Panc1 (cell line): ENCODE measurements around a stretch of chr20.

DNA sequence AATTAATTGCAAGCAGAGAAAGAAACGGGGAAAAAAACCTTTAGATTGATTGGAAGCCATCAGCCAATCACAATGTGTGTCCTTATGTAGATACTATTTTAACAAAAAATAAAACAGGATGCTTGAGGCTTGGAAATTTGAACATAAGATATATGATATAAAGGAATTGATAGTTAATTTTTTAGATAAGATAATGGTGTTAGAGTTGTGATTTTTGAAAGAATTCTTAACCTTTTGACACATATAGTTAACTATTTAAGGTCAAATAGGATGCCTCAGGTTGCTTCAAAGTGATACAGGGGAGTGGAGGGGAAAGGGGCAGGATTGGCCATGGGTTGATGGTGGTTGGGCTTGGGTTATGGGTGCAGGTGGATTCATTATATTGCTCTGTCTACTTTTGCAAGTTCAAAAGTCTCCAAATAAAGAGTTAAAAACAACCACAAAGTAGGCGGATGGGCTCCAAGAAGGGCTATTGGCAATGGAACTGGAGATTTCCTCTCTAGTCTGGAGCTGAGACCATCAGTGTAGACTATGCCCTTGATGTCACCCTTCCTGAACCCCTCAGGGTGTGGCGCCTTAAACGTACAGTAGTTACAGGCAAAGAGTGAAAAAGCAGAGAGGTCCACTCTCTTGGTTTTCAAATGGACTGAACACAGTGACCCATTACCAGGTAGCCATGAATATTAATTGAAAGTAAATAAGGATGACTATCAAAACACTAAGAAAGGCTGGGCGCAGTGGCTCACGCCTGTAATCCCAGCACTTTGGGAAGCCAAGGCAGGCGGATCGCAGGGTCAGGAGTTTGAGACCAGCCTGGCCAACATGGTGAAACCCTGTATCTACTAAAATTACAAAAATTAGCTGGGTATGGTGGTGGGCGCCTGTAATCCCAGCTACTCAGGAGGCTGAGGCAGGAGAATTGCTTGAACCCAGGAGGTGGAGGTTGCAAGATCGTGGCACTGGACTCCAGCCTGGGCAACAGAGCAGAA lies 81.2 kb downstream of the PTPN1 start:
- RRBS, 2 experiments: no CpG with 5 or more reads among the region's 10 CpGs

DNA sequence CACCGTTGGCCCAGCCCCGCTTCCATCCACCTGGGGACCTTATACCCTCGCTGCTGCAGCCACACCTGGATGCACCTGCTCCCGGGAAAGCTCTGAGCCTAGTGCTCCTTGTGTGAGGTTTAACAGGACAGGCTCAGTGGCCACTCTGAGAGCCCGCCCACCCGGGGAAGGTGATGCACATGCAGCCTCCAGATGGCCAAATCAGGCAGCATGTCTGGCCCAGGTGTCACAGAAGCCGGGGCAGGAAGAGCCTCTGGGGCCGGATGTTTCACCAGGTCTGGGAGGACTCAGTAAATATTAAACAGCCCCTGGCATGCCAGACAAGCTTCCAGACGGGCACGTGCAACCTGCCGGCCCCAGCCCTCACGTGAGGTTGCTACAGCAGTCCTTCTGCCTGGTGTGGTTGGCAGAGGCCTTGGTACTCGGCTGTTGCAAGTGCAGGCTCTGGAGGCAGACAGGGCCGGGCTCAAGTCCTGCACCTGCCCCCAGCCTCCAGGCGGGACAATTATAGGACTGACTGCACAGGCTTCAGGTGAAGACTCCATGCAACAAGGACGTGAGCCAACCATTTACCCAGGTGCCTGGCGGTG lies 66.8 kb downstream of the RIPOR3 start:
- RRBS, 2 experiments: 66 to 71% methylated on average over 8 to 10 of the region's 17 CpGs

- RRBS, 2 experiments: no CpG with 5 or more reads among the region's 7 CpGs
These were observed 31.0 kb downstream of the RIPOR3 start for GRCh38 chr20:50660228-50660878.

GRCh38 chr20:50710733-50710994 lies 19.3 kb upstream of the RIPOR3 start:
- RRBS, 2 experiments: no CpG with 5 or more reads among the region's 5 CpGs

- RRBS, 2 experiments: no CpG with 5 or more reads among the region's 8 CpGs
These were observed 3.4 kb upstream of the PARD6B start for GRCh38 chr20:50727844-50728540.

DNA sequence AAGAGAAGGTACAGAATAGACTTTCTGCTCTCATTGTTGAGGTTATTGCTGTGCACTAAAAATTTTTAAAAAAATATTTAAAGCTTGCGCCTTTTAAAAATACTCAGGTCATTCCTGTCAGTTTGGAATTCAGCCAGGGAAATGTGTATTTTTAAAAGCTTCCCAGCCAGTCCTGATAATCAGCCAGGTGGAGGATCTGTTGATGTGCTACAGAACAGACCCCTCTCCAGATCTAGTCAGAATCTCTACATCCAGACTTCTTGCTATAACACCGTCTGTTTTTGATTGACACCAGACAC lies 11.6 kb downstream of the PARD6B start:
- RRBS, 2 experiments: no CpG with 5 or more reads among the region's 2 CpGs

- RRBS, 2 experiments: no CpG with 5 or more reads among the region's 3 CpGs
These were observed 24.9 kb downstream of the PARD6B start for GRCh38 chr20:50756265-50756732.

- RRBS, 2 experiments: 97% methylated on average over 3 of the region's 12 CpGs
These were observed 24.5 kb downstream of the BCAS4 start for GRCh38 chr20:50819297-50819840.

DNA sequence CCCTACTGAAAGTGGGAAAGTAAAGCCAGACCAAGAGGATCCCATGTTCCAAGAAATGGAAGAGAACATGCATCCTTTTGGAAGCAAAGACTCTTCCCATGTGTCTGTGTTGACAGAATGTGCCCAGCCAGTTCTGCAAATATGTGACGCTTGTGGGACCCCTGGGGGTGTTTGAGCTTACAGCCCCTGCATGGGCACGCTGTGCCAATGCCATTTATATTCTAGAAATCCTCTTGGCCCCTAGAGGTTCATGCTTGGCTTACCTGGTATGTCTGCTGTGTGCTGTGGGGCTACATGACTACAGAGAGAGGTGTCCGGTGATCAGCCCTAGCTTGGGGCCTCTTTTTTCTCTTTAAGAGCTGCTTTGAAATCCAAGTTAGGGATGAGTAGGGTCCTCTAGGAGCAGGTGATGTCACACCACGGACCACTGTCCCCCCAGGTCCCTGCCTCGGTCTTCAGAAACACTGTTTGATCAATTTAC lies 26.4 kb downstream of the BCAS4 start:
- RRBS, 2 experiments: no CpG with 5 or more reads among the region's 5 CpGs

DNA sequence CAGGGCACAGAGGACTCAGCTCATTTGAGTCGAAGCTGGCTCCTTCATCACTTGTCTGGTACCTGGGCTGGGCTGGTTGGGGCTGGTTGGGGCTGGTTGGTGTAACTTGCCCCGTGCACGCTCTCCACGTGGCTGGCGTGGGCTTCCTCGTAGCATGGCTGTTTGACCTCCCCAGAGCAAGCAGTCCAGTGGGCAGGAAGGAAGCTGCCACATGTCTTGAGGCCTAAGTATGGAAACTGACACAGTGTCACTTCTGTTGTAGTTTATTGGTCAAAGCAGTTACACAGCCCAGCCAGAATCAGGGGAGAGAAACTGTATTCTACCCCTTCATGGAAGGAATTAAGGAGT lies 27.2 kb downstream of the BCAS4 start:
- RRBS, 2 experiments: no CpG with 5 or more reads among the region's 6 CpGs

DNA sequence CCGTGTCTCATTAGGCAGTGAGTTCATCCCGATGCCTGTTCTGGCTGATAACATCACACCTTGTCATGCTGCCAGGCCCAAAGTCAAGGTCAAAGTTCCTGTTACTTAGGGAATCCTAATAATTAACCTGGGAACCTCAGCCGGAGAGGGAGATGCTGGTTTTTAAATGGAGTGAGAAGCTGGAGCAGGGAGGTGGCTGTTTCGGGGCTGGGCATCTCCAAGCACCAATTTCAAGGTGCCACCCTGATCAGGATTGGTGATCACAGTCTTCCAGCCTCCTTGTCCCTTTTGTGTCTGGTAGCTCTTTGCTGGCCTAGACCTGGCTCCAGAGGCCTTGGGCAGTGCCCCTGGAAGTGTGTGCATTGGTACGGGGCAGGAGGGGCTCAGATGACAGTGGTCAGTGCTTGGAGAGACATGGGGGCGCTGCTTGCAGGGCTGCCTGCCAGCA lies 61.5 kb downstream of the BCAS4 start:
- RRBS, 2 experiments: no CpG with 5 or more reads among the region's 6 CpGs

DNA sequence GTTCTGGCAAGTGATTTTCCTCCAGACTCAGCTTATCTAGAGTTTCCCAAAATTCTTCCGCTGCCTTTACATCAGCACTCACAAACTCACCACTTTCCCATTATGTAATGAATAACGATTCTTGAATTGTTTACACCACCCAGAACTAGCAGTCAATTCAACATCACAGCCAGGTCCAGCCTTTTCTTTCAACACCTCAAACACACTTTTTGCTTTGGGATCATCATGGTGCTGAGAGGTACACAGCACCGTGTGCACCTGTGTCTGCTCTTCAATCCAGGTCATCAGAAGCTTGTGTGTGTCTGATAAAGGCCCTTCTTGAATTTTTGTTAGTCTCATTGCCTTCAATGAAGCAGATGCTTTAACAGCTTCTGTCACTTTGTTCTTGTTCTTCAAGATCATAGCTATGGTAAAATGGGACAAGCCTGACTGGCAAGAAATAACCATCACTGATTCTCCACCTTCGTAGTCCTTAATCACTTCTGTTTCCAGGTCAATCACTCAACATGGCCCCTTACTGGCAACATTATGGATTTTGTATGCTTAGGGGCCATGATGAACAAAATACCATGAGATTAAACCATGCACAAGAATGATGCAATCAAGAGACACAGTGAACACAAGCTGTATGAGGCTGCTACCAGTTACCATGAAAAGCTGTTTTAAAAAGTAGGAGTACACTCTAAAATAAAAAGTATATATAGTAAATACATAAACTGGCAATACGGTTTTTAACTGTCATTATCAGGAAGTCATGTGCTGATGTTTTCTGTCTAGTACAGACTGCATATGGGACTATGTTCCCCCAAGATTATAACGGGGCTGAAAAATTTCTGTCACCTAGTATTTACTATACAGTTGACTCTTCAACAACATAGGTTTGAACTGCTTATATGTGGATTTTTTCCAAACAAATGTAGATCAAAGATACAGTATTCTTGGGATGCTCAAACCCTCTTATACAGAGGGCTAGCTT lies 32.8 kb downstream of the ADNP start:
- RRBS, 2 experiments: no CpG with 5 or more reads among the region's 6 CpGs

GRCh38 chr20:50919192-50919740 lies 12.0 kb downstream of the ADNP start:
- RRBS, 2 experiments: no CpG with 5 or more reads among the region's 2 CpGs

GRCh38 chr20:50922154-50922888 lies 8.9 kb downstream of the ADNP start:
- RRBS, 2 experiments: no CpG with 5 or more reads among the region's 14 CpGs

DNA sequence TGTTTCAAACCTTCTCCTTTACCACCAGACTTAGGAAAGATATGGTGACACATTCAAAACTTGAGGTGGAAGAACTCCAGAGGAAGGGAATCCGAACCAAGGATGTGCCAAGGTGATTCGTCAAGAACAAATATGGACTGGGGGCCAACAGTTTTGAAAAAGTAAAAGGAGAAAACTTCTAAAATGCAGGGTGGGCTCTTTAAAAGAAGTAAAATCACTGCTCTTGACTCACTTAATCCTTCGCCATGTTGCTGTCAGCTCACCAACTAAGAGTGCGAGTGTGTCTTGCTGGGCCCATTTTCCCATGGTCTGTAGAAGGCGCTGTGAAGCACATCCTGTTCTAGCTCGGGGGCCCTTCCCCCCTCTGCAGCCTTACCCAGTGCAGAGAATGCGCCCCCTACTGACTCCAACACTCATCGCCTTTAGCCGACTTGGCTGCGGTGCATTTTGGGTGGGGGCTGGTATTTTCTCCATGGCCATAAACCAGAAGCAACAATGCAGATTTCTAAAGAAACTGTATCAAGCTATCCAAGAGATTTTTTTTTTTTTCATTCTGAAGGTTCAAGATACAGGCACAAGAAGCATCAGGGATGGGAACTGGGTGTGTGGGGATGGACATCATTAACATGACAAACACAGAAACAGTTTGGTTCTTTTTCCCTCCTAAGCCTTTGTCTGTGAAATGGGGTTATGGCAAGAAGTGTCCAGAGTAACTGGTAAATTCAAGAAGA lies 1.9 kb downstream of the ADNP start:
- RRBS, 2 experiments: no CpG with 5 or more reads among the region's 10 CpGs

GRCh38 chr20:51393366-51393949 lies 149.1 kb downstream of the NFATC2 start:
- RRBS, 2 experiments: 46 to 55% methylated on average over 2 to 3 of the region's 8 CpGs

GRCh38 chr20:51404590-51405554 lies 137.6 kb downstream of the NFATC2 start:
- RRBS, 2 experiments: 69 to 71% methylated on average over 5 of the region's 20 CpGs

DNA sequence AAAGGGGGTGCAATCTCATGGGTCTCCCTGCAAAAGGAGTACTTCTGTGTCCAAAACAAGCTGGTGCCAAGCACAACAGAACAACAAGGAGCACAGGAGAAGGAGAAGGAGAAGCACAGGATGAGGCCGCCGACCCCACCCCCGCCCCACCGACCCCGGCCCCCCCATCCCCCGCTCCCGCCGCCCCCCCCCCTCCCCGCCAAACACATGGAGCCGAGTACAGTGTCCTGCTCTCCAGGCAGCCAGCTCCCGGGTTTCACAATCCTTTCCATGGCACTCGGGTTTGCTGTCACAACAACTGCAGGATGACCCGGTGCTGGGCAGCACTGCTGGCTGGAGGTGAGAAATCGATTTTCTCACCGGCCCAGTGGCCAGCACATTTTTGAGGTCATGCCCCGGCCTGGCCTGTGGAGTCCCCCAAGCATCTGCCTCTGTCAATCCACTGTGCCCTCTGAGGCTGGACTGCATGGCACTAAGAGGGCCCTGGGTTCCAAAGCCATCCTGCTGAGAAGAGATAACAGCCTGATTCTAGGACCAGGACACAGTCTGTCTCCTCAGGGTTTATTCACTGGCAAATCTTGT lies 129.6 kb downstream of the NFATC2 start:
- RRBS, 2 experiments: 5 to 23% methylated on average over 6 of the region's 16 CpGs

DNA sequence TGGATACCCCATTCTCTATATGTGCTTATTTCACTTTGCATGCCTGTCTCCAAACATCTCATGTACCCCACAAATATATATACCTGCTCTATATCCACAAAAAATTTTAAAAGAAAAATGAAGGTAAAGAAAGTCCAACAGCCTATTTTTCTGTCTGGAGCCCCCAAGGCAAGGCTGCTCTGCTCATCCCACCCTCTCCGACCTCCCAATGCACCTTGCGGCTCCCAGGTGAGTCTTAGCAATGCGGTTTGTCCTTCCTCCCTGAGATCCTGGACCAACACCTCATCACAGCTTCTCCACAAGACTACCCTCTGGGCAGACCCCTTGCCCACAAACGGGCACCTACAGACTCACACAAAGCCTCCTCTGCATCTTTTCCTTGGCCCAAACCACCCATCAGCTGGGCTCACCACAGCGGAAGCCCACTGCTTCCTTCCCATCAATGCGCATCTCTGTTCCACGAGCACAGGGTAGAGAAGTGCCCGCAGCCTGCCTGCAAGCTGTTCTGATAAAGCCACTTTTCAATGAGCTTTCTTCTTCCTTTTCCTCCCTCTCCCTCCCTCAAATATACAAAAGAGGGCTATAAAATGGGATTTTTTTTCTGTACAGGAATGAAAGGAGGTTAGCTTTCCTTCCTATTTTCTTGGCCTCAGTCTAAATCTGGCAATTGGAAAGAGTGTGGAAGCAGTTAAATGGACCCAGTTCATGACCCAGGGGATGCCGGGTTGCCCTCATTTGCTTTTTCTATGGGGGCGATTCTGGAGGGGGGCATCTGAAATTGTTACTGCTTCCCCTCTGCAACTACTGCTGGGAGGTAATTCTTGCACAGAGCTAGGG lies 111.2 kb downstream of the NFATC2 start:
- RRBS, 2 experiments: no CpG with 5 or more reads among the region's 10 CpGs

DNA sequence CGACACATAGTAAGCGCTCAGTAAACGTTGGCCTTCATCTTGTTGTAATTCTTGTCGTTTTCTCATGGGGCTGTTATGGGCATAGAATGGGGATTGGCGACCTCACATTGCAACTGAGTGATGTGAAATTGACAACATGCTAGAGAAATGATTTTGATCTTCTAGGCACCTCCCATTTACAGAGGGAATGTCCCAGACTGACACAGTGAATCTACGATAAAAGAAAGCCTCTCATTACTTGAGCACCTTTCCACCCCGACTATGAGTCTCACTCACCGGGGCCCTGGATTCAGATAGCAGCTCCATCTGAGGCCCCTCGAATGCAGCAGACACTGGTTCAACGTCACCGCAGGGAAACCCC lies 49.2 kb downstream of the NFATC2 start:
- RRBS, 2 experiments: no CpG with 5 or more reads among the region's 11 CpGs